Neural crest cell (in vitro differentiated cells): ENCODE measurements around a stretch of chr1.

GRCh38 chr1:166843240-166844152 lies 4.2 kb downstream of the POGK start:
- PRO-cap = no peak

GRCh38 chr1:167121235-167122200 lies 27.6 kb downstream of the STYXL2 start:
- PRO-cap = no peak

- PRO-cap = no peak
These were observed 3.0 kb downstream of the POU2F1 start for GRCh38 chr1:167223526-167224172.

DNA sequence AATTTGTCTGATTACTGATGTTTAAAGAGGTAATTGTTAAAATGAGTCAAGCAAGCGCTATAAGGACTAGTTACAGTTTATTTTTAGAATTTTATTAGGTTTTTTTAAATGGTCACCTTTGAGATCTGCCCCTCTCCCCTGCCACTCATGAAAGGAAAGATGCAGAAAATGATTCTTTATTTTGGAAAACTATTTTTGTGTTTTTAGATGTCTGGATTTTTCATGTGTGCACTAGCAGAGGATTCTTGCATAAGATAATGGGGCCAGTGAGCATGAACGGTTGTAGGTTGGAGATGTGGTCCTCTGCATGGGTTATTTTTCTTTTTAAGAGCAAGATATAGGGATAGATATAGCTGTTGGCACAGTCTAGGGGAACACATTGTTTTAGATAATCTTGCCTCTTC lies 40.5 kb downstream of the POU2F1 start:
- PRO-cap = no peak

- PRO-cap = no peak
These were observed 51.7 kb downstream of the POU2F1 start for GRCh38 chr1:167272184-167272939.

- PRO-cap = no peak
These were observed 116.5 kb downstream of the POU2F1 start for GRCh38 chr1:167337042-167337809.

GRCh38 chr1:167434117-167434496 lies 84.2 kb downstream of the CD247 start:
- PRO-cap = no peak

DNA sequence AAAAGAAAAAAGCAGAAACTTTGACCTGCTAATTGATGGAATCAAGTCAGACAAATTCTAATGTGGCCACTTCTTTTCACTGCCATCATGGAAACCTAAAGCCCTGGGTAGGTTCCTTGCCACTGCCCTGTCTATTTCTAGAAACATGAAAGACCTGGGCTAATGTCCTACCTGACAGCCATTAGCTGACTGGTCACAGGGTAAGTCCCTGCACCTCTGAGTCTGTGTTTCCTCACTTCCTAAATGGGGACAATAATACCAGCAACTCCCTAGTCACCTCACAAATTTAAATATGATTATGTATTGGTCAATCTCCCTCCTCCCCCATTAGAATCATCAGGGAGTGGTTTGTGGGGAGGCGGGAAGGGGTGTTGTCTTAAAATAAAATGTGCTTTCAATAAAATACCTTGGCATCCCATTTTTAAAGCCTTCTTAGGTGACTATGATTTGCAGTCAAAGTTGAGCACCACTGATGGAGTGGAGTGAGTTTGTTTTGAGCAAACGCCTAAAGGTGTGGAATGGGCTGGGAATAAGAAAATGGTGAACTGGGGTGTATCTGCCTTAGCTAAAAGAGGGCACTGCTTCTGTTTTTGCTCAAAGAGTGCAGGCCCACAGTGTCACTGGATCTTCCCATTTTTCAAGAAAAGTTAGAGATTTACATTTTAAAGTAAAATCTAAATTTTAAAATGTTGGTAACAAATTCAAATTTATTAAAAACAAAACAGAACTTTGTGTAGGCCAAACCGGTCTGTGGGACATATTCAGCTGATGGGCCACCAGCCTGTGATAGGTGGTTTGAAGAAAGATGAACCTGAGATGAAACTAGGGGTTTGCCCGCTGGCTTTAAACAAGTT lies 2.0 kb downstream of the CREG1 start:
- PRO-cap = no peak

DNA sequence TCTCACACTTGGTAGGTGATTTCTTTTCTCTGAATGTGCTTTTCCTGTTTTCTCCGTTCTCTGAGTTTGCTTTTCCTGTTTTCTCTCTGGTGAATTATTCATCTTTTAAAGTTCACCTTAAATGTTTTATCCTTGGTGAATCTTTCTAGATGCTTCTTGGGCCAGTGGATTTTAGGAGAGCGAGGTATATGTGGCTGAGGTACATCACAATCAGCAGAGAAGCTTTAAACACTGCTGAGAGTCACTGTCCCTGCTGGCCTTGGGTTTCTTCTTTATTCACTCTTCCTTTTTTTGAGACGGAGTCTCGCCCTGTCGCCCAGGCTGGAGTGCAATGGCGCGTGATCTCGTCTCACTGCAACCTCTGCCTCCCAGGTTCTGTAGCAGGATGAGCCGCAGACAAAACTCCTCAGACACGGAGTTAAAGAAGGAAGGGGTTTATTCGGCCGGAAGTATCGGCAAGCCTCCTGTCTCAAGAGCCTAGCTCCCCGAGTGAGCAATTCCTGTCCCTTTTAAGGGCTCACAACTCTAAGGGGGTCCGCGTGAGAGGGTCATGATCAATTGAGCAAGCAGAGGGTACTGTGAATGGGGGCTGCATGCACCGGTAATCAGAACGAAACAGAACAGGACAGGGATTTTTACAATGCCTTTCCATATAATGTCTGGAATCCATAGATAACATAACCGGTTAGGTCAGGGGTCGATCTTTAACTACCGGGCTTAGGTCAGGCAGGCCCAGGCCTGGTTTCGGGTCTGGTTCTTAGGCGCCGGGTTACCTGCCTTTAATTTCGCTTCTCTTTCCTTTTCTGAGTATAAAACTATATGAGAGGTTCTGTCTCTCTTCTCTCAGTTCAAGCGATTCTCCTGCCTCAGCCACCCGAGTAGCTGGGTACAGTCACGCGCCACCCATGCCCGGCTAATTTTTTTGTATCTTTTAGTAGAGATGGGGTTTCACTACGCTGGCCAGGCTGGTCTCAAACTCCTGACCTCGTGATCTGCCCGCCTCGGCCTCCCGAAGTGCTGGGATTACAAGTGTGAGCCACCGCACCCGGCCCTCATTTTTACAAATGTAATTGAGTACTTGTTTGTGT lies 1.9 kb upstream of the MPZL1 start:
- PRO-cap = no peak

- PRO-cap = no peak
These were observed 50.4 kb downstream of the MPZL1 start for GRCh38 chr1:167772178-167772565.

DNA sequence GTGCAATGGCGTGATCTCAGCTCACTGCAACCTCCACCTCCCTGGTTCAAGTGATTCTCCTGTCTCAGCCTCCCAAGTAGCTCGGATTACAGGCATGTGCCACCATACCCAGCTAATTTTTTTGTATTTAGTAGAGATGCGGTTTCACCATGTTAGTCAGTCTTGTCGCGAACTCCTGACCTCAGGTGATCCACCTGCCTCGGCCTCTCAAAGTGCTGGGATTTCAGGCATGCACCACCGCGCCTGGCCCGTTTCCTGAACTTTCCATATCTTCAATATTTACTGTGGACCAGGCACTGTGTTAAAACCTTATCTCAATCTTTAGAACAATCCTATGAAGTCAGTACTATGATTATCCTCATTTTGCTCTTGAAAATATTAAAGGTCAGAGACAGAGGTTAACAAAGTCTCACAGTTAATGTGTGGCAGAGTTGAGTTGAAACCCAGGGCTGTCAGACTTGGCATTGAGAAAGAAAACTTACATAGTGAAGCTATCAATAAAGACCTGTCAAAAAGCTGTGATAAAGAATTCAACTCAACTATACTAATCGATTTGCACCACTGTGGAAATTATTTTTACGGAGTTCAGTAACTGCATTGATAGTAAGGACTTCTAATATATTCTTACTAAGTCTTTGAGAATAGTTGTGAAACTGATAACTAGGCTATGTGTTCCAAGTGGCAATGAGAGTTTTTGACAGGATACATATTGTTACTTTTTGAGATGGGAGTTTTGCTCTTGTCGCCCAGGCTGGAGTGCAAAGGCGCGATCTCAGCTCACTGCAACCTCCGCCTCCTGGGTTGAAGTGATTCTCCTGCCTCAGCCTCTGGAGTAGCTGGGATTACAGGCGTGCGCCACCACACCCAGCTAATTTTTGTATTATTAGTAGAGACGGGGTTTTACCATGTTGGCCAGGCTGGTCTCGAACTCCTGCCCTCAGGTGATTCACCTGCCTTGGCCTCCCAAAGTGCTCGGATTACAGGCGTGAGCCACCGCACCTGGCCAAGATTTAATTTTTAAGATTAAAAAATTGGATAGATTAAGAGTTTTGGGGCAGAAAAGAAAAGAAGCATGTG lies 1.9 kb upstream of the ADCY10 start:
- PRO-cap = no peak

- PRO-cap = no peak
These were observed 9.9 kb upstream of the DCAF6 start for GRCh38 chr1:167926363-167927160.

DNA sequence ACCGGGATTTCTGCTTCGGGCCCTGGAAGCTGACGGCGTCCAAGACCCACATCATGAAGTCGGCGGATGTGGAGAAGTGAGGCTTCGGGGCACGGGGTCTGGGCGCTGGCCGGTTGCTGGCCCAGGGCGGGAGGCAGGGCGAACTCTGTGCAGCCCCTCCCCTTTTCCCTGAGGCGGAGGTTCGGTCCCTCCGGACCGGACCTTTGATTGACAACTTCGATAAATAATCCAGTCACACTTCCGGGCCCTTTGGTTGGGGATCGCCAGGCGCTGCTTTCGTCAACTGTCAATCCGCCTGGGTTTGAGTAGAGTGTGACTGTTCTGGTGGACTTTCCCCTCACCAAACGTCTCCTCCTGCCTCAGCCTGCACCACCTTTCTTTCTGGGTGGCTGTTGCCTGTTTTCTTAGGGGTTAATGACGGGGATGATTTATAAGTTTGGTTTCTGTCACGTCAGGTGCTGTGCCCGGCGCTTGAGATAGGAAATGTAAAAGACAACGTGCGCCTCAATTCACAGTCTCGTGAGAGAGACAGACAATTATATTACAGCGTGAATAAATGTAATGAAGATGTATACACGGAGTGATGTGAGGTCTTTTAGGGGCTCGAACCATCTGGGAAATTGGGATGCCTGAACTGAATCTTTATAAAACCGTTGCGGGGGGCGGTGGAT lies 479 bp downstream of the TIPRL start:
- PRO-cap = bidirectional peak, plus-strand start at position 286 of the sequence, minus-strand start at position 78 of the sequence

DNA sequence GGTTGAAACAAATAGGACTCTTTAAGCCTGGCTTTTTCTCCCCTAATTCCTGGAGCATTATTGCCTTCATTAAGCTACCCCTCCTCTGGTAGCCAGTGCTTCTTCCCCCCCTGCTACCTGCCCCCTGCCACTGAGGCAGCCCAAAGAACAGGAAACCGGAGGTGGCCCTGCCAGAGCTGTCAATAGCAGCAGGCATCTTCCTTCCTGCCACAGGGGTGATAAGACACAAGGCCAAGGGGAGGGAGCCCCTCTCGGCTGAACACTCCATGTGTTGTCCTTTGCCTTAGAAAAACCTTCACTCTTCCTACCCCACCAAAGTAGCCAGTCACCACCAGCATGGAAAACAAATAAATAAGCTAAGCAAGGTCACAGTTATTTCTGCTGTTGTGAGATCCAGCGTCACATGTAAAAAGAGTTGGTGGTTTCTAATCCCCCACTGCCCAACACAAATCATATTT lies 104.7 kb upstream of the DPT start:
- PRO-cap = no peak

- PRO-cap = no peak
These were observed 178.1 kb upstream of the DPT start for GRCh38 chr1:168907011-168907658.

DNA sequence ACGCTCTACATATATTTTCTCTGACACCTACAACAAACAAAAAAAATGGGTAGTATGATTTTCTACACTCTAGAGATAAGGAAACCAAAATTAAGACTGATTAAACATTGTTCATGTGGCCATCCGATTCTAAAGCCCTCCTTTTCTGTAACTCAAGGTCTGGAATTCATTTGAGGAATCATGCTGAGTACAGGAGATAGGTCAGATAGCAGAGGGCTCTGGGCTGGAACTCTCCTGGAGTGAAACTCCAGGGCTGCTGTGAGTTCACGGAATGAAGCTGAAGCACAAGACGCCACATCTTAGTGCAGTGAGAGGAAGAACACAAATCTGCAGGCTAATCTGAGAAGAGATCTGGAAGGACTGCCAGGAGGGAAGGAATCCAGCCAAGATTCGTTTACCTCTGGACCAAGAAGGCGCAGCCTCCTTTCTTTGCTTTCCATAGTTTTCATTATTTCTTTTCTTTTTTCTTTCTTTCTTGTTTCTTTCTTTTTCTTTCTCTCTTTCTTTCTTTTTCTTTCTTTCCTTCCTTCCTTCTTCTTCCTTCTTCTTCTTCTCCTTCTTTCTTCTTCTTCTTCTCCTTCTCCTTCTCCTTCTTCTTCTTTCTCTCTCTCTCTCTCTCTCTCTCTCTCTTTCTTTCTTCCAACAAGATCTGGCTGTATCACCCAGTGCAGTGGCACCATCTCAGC lies 74.8 kb upstream of the ATP1B1 start:
- PRO-cap = no peak

- PRO-cap = no peak
These were observed 59.8 kb upstream of the ATP1B1 start for GRCh38 chr1:169046709-169047052.

DNA sequence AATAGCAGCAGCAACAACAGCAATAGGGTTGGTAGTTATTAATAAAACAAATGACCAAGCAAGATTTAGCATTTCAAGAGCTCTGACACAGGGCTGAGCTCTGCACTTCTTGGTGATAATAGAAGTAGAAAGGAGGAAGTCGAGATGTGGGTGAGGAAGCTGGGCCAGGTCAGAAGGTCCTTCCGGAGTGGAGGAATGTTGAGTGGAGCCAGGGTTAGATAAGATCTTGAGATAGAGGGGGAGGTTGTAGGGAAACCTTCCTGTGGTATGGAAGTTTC lies 45.6 kb upstream of the ATP1B1 start:
- PRO-cap = no peak

- PRO-cap = no peak
These were observed 3.1 kb upstream of the ATP1B1 start for GRCh38 chr1:169103034-169104075.

DNA sequence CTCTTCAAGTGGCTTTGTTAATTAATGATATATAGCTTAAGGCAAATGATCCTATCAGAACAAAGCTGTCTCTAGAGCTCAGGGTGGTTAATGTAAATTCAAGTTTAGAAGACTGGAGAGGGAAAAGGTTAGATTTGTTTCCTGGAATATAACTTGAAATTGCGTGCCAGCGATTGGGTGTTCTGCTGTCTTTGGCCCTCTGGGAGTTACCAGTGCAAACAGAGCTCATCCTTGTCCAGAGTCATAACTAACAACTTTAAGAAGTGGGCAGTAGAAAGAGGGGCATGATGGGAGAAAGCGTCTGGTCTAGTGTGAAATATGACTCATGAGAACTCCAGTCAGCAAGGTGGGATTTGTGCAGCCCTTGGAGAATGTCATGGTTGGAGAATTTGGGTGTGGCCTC lies 12.8 kb downstream of the ATP1B1 start:
- PRO-cap = no peak